GM19239 (cell line): ENCODE measurements around the genes PTPRT and TOX2.

DNA sequence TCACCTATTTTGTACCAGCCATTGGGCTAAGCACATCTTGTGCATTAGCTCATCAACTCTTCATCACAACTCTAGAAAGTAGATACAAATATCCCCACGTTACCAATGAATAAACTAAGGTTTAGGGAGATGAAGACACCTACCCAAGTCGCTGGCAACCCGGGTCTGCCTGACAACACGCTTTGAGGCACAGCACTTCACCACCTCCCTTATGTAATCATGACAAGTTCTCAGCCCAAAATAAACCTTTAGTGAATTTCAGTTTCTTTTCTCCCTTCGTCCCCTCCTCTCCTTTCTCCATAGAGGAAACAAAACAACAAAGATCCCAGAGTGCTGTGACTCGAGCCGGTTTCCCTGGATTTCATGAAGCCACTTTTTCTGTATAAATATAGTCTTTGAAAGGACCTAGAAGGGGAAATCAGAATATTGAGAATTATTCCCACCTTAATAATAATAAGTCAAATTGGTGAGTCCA lies 105.4 kb downstream of the MAFB start:
- RRBS: no CpG with 5 or more reads among the region's 7 CpGs

GRCh38 chr20:40619050-40619700 lies 69.9 kb downstream of the MAFB start:
- RRBS: no CpG with 5 or more reads among the region's 30 CpGs

DNA sequence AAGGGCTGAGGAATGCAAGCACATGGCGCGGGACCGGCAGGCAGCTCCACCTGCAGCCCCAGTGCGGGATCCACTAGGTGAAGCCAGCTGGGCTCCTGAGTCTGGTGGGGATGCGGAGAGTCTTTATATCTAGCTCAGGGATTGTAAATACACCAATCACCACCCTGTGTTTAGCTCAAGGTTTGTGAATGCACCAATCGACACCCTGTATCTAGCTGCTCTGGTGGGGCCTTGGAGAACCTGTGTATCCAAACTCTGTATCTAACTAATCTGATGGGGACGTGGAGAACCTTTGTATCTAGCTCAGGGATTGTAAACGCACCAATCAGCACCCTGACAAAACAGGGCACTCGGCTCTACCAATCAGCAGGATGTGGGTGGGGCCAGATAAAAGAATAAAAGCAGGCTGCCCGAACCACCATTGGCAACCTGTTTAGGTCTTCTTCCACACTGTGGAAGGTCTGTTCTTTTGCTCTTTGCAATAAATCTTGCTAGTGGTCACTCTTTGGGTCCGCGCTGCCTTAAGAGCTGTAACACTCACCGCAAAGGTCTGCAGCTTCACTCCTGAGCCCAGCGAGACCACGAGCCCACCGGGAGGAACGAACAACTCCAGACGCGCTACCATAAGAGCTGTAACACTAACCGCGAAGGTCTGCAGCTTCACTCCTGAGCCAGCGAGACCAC lies 116.9 kb upstream of the TOP1 start:
- RRBS: no CpG with 5 or more reads among the region's 22 CpGs

GRCh38 chr20:41005128-41005859 lies 23.3 kb upstream of the TOP1 start:
- RRBS: no CpG with 5 or more reads among the region's 6 CpGs

DNA sequence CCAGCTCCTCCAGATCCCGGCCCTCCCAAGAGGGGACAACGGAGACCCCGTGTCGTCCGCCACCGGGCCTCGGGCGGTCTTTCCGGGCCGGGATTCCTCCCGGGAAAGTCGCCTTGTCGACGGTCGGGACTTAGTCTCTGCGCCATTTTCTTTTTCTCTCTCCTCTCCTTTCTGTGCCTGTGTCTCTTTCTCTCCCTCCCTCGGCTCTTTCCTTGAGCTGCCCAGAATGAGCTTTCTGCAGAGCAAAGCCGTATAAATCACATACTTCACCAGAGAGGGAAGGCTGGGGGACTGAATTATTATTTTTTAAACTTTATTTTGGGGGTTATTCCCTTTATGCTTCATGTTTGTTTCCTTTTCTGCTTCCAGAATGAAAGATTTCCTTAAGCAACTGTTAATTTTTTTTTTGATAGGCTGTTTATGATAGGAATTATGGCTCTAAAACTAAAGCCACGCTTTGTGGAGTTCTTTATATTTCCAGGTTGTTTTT lies 1.1 kb downstream of the TOP1 start:
- RRBS: 3% methylated on average over 6 of the region's 19 CpGs

- RRBS: no CpG with 5 or more reads among the region's 2 CpGs
Measured at GRCh38 chr20:41044261-41044731, 15.7 kb downstream of the TOP1 start.

DNA sequence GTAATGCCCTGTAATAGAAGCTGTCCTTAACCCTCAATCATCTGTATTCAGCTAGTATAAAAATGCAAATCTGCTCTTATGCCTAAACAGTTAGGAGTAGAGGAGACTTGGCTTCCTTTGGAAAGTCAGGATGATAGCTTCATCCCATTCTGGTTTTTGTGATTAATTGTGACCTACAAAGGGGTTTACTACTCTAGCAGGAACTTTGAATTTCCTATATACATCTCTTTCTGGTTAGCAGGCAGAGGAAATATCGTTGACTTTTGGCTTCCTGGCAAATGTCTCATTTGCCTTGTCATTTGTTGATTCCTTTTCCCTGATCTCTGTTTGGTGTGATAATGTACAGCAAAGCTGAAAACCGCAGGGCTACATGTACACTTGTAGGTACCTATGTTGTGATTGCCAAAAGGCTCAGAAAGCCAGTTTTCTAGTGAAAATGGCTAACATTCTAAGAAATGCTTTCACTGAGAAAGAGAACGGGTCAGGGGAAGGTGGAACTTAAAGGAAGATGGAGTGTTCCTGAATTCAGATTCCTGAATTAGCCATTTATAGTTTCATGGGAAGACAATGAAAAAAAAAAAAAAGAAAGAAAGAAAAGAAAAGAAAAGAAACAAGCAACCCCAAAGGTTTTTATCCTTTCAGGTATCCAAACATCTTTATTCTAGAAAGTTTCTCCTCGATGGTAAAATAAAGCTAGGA lies 44.3 kb downstream of the TOP1 start:
- RRBS: no CpG with 5 or more reads among the region's 4 CpGs

DNA sequence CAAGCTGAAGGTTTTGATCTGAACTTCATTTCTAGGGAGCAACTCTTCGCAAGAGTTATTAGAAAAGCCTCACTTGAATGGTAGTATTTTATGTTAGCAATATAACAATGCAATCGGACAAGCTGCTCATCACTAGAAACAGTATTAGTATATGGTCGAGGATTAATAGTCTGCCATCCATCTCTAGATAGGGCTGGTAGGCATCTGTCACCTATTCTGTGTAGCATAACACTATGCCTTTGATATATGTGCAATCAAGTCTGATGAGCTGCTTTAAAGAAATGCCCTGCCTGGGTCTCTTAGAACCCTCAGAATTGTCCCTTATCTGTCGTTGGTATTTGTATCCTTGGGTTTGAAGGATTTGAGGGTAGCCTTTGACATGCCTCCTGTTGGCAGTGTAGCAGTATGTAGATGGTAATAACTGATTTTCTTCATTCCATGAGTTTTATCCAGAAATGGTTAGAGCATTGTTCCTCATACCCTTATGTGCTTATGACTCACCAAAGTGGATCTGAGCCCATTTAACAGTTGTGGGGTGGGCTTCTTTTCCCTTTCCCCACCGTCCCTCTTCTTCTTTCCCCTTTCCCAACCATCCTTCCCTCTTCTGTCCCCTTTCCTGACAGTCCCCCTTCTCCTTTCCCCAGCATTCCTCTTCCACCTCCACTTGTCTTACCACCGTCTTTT lies 44.3 kb upstream of the PLCG1 start:
- RRBS: no CpG with 5 or more reads among the region's 6 CpGs

DNA sequence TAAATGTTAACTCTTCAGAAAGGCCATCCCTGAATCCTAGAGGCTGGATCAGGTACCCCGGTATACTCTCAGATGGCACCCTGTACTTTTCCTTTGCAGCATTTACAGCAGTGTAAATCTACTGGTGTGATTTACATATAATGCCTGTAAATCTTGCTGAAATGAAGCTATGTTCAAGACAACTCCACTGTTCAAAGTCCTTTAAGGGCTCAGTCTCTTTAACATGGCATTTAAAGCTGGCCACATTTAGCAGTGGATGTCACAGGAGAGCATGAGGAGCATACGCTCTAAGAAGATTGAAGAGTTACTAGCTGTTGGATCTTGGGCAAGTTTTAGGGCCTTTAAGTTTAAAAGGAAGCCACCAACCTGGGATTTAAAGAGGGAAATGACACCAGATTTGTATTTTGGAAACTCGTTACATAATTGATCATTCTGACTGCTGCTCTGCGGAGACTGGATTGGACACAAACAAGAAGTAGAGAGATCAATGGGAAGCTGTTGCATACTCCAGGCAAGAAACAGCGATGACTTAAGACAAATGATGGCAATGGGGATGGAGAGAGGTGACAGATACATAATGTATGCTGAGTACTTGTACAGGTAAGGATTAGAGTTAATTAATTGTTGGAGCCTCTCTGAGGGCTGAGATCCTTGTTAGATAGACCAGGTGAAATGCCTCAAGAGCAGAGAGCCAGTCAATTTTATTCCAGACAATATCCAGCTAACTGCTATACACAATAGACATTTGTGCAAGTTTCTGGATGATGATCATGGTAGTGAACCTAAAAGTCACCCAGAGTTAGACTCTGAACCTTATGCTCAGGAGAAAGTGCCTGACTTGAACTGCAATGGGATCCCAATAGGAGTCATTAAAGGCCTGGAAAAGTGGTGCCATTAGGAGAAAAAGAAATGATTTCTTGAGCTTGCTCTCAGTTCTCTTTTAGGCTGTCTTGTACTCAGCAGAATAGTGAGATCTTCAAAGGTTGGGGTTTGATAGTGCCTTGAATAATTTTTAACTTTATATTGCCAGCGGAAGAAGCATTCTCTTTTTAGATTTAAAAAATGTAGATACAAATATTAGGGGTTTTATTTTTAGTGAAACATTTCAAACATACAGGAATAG lies 33.1 kb upstream of the PLCG1 start:
- RRBS: no CpG with 5 or more reads among the region's 6 CpGs

DNA sequence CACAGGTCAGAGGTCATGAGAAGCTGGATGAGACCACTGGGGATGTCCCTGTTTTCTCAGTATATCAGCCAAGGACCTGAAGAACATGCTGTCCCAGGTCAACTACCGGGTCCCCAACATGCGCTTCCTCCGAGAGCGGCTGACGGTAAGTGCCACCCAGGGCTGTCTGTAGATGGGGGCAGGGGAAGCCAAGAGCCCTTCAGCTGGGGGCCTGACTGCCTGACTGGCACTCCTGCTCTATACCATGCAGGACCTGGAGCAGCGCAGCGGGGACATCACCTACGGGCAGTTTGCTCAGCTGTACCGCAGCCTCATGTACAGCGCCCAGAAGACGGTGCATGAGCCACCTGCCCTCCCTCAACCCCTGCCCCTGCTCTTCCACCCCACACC lies 25.0 kb downstream of the PLCG1 start:
- RRBS: no CpG with 5 or more reads among the region's 11 CpGs

- RRBS: no CpG with 5 or more reads among the region's 1 CpG
Measured at GRCh38 chr20:41268900-41269335, 48.6 kb downstream of the ZHX3 start.

DNA sequence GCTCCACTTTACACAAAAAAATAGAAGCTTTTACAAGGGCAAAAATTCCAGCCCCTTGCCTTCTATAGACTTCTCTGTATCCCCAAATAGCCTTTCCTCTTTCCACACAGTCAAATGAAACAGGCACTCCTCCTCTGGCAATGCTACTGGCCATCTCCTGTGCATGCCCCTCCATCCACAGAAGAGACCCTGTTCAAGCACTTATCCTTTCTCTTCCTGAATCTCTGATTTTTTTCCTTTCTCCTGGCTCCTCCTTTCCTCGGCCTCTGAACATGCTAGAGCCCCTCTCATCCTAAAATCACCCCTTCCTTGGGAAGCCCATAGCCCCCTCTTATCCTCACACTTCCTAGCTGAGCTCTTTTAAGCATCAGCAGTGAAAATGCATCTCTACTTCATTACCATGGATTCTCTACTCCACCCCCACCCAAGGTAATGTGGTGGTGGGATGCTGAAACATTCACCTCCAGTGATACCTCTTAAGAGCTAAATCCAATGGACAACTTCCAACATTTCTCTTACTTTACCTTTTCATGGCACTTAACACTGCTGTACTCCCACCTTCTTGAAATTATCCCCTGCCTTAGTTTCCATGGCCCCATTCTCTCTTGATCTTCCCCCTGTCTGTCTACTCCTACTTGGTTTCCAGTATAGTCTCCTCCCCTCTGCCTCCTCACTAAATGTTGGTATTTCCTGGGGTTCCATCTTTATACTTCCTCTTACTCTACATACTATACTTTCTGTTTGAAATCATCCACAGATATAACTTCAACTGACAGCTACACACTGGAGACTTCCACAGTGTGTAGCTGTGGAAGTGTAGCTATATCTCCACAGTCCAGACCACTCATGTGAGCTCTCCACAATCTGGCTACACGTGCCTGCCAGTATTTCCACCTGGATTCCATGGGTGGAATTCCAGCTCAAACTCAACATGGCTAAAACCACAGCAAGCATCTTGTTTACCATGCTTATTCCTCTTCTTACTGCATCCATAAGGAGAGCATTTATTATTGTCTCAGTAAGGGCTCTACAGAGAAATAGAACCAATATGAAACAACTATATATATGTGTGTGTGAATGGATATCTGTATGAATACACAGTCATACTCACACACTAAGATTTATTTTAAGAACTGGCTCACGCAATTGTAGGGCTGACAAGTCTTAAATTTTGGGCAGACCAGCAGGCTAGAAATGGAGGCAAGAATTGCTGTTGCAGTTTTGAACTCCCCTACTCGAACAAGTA lies 13.6 kb downstream of the ZHX3 start:
- RRBS: no CpG with 5 or more reads among the region's 4 CpGs

DNA sequence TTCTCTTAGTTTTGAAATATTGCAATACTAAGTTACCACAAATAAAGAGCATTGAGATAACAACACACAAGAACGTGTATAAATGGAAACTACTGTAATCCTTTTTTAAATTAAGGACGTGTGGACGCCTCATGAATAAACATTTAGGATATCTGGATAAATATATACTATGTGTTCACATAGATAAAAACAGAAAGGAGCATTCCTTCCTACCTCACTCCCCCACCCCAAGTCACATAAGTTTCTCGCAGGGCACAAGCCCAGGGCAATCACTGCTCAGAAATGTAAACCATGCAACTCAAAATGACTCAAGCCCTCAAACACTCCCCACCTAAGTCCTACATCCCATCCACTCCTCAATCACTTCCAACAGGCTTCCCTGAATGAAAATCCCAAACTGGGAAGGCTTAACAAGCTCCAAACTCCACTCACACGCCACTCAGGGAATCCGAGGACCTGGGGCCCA lies 1.1 kb downstream of the ZHX3 start:
- RRBS: no CpG with 5 or more reads among the region's 6 CpGs

DNA sequence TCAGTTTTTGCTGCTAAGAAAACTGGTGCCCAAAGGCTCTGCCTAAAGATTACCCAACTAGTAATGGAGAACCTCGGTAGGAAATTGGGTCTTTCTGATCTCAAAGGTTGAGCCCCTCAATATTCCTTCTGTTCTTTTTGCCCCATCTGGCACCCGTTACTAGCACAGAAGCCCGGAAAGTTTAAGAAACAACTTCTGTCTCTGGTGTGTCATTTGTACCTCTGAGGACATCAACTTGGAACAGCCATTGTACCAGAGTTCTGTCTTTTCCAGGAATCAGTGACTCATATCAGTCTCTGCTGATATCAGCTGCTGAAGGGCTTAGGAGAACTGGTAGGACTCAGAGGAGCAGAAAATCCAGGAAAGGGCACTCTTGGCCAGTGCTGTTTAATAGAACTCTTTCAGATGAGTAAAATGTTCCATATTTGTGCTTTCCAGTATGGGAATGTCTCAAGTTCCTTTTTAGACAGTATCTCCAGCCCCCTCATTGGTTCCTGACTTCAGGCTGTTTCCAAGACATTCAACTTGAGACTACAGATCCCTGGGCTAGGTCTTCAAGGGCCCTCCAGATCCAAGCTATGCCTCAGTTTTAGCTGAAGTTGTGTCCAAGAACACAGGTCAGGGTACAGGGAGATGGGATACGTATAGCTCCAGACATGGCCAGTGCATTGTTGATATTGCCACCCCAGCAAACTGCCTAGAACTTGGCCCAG lies 78.3 kb upstream of the CHD6 start:
- RRBS: no CpG with 5 or more reads among the region's 4 CpGs

DNA sequence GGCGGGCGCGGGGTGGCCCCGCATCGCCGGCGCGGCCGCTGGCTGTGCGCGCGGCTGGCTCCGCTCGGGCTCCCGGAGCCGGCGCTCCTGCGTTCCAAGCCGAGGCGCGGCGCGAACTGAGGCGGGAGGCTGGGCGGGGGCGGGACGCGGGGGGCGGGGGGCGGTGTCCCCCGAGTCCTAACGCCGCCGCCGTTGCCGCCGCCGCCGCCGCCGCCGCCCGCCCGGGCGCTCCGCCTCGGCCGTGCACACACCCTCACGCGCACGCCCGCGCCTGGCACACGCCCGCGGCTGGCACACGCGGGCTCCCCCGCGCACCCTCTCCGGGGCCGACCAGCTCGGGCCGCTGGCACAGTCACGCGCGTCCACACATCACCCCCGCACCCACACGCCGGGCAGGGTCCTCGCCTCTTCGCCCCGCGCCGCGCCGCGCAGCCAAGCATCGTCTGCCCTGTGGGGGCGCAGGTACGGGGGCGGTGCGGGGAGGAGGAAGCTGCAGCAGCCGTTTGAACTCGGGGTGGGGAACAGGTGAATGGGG lies at the start of gene PTPRT:
TSS of gene PTPRT (minus strand) at position 118 of the 535 bp plus-strand sequence.
- RRBS: 5% methylated on average over 35 of the region's 85 CpGs

DNA sequence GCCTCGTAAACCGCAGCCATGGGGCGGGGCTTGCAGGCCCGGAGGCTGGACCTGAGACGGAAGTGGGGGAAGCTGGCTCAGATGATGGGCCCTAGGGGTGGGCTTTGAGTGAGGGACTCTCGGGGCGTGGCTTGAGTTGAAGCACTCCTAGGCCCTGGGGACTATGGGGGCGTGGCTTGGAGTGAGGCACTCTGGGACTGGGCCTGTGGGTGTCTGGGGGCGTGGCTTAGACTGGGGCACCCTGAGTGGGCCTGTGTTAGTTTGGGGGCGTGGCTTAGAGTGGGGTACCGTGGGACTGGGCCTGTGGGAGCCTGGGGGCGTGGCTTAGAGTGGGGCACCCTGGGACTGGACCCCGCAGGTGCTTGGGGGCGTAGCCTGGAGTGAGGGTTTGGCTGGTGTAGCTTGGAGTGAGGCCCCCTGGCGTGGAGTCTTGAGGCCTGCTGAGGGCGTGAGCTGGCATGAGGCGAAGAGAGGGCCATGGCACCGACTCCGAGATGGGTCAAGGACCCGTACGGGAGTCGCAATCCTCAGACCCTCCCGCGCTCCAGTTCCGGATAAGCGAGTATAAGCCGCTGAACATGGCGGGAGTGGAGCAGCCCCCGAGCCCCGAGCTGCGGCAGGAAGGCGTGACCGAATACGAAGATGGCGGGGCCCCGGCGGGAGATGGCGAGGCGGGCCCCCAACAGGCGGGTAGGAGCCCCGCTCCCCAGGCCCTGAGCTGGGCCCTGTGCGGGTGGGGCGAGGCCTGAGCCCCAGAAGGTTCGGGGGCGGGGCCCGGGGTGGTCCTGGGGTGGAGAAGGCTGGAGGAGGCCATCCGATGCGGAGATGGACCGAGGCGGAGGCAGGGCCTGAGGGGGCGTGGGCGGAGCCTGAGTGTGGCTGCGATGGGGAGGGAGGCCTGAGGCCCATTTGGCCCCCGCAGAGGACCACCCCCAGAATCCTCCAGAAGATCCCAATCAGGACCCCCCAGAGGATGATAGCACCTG lies 6.9 kb downstream of the L3MBTL1 start:
- RRBS: 43% methylated on average over 9 of the region's 54 CpGs

- RRBS: no CpG with 5 or more reads among the region's 5 CpGs
Measured at GRCh38 chr20:43559373-43559955, 637 bp downstream of the SGK2 start.

DNA sequence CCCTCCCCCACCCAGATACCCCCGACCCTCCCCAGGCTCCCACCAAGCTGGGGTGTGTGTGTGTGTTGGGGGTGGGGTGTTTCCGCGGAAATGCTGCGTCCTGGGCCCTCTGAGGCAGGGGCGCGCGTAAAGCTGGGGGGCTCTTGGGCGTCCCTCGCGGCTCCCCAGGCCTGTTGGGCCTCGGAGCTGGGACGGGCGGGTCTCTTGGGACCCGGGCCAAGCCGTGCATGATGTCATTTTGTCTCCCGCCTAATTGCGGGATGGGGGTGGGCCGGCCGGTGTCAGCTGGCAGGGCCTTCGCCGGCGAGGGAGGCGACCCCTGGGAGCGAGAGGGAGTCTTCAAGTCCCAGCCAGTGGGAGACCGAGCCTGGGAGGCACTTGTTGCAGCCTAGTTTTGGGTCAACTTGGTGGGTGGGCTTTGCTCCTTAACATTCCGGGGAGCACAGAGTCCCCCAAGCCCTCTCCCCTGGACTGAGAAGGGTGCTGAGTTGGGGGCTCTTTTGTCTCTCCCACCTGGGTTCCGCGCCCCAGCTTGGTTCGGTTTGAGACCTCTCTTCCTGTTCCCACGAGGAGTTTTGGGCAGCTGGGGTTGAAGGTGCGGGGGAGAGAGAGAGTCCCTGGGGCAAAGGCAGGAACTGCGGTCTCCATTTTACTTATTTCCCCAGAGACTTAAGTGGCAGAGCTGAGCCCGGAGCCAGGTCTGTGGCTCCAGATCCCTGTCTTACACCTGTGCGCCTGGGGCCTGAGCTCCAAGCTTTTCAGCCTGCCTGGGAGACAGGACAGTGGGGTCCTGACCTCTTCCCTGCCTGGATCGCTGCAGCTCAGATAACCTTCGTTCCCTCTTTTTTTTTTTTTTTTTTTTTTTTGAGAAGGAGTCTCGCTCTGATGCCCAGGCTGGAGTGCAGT lies 692 bp downstream of the MYBL2 start:
- RRBS: 2% methylated on average over 3 of the region's 37 CpGs

GRCh38 chr20:43914648-43915360 lies at the start of gene TOX2:
TOX2 (plus strand) TSS chr20:43914852.
- RRBS: 5% methylated on average over 20 of the region's 97 CpGs

DNA sequence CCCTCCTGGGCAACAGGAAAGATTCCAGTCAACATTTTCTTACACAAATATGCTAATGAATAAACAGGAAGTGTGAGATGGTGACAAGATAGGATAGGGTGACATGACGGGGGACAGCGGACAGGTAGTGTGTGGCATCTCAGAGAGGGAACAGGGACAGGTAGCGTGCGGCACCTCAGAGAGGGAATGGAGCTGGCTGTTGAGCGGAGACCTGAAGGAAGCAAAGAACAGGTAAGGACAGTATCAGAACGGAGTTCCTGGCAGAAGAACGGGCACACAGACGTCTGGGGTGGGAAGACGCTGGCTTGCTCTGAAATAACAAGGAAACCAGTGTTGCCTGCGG lies 111.8 kb downstream of the JPH2 start:
- RRBS: no CpG with 5 or more reads among the region's 10 CpGs